Astrocyte (in vitro differentiated cells and primary cell): ENCODE data around the genes LTB4R2 and NYNRIN.

GRCh38 chr14:23663502-23663743, 27.3 kb downstream of the DHRS2 start:
- PRO-cap = no peak
- RRBS, 2 experiments = no CpG with 5 or more reads among the region's 1 CpG

- PRO-cap = no peak
- RRBS, 2 experiments = no CpG with 5 or more reads among the region's 8 CpGs
These were observed 391 bp downstream of the DHRS4L2 start for GRCh38 chr14:23989109-23989530.

- PRO-cap = no peak
- RRBS, 2 experiments = no CpG with 5 or more reads among the region's 7 CpGs
These were observed 9.7 kb downstream of the CARMIL3 start for GRCh38 chr14:24061395-24062059.

- PRO-cap = no peak
- RRBS, 2 experiments = no CpG with 5 or more reads among the region's 10 CpGs
These were observed 1.3 kb upstream of the DCAF11 start for GRCh38 chr14:24113297-24113641.

GRCh38 chr14:24122884-24123396, 7.5 kb upstream of the FITM1 start:
- PRO-cap = no peak
- RRBS, 2 experiments = no CpG with 5 or more reads among the region's 8 CpGs

GRCh38 chr14:24131740-24132160, 1.3 kb downstream of the FITM1 start:
- PRO-cap = no peak
- RRBS, 2 experiments = no CpG with 5 or more reads among the region's 8 CpGs

- PRO-cap = no peak
- RRBS, 2 experiments = no CpG with 5 or more reads among the region's 27 CpGs
These were observed 2.0 kb downstream of the FITM1 start for GRCh38 chr14:24132224-24133030.

DNA sequence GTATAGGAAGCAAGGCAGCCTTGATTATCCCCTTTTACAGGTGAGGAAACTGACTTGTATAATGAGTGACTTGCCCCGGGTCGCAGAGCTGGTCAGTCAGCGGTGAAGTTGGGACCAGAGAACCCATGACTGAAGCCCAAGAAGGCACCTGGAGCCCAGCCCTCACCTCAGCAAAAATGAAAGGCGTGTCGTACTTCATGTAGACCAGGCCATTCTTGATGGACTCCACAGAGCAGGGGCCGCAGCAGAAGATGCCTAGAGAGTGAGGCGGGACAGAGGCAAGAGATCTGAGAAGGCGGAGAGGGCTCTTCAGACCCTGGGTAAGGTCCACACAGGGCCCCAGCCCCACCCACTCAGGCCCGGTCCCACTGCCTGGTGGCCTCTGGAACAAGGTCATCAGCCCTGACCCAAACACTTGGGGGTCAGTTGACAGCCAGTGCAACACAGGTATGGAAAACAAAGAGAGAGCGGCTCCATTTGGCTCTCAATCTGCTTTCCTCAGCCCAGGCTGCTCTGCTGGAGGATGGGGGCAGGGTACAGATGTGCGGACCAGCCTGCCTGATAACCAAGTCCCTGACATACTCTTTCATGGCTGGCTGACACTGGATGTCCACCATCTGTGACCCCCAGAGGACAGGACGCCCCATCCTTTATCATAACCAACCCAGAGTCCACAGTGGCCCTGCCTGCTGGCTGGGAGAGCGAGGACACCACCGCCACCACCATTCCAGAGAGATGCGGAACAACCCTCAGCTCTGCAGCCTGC, 7.0 kb downstream of the TGM1 start:
- PRO-cap = no peak
- RRBS, 2 experiments = no CpG with 5 or more reads among the region's 15 CpGs

DNA sequence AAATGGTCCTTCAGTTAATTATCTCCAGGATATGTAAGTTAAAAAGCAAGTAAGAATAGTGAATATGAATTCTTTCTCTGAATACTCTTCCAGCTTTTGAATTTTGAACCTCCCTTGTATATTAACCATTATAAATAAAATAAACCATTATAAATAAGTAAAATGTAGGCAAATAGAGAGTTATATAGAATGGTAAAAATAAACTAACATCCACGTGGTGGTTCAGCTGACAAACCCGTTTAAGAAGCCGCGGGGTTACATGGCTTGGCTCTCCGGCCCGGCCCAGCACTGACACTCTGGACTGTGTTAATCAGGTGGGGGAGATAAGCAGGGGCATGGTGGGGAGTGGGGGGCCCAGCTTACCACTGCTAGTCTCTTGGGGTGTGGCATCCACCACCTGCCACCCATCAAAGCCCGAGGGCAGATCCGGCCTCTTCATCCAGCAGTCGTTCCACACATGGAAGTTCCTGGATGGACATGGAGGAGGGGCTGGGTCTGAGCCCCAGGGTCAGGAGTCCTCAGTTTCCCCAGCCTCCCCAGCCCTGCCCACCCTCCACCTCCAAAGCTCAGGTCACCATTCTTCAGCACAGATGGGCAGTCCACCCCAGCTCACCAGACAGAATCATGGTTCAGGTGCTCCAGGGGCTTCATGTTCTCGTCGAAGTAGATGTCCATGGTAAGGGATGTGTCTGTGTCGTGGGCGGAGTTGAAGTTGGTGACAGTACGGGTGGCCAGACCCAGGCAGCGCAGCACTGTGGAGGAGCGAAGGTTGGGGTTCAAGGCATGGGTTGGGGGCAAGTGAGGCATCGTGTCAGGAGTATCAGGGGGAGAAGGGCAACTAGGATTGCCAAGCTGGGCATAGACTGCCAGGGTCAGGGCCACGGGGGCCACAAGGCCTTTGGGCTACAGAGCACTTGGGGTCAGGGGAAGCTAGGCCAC, 4.8 kb downstream of the TGM1 start:
- PRO-cap = no peak
- RRBS, 2 experiments = no CpG with 5 or more reads among the region's 18 CpGs

- PRO-cap = no peak
- RRBS, 2 experiments = no CpG with 5 or more reads among the region's 5 CpGs
These were observed at the start of gene LTB4R2 for GRCh38 chr14:24309792-24310541. LTB4R2 (plus strand) TSS chr14:24310140.

- PRO-cap = no peak
- RRBS, 2 experiments = no CpG with 5 or more reads among the region's 16 CpGs
These were observed 5.0 kb downstream of the ADCY4 start for GRCh38 chr14:24329721-24330415.

DNA sequence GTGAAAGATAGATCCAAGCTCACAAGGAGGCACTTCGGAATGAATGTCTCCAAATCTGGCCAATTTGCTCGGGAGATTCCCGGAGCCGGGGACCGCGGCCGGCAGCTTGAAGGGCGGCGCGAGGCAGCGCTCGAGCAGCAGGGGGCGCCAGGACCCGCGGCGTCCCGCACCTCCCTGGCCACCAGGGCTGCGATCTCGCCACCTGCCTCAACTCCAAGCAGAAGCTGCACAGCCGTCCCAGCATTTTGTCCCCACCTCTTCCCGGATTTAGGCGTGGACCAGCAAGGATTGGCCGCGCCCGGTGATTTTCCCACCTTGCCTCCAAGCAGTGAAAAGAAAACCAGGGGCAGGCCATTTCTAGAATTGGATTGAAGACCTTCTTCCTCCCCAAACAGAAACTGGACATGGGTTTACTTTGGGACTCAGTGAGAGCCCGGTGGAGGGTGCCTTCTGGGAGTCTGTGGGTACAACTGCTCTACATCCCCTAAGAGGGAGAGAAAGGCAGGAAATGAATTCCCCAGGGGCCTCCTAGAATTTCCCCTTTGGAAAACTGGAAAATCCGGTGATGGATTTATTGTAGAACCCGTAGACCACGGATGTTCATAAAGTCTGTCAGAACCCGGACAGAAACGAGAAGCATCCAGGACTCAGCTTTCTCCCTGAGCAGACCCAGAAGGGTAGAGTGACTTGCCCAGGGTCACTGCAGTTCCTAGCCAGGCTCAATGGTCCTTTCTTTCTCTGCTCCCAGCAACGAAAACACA, 1.0 kb downstream of the ADCY4 start:
- PRO-cap = no peak
- RRBS, 2 experiments = 4% methylated on average over 3 of the region's 32 CpGs; no CpG with 5 or more reads in 1 of the 2 experiments

- PRO-cap = no peak
- RRBS, 2 experiments = no CpG with 5 or more reads among the region's 11 CpGs
These were observed 594 bp upstream of the NFATC4 start for GRCh38 chr14:24367425-24367754.

DNA sequence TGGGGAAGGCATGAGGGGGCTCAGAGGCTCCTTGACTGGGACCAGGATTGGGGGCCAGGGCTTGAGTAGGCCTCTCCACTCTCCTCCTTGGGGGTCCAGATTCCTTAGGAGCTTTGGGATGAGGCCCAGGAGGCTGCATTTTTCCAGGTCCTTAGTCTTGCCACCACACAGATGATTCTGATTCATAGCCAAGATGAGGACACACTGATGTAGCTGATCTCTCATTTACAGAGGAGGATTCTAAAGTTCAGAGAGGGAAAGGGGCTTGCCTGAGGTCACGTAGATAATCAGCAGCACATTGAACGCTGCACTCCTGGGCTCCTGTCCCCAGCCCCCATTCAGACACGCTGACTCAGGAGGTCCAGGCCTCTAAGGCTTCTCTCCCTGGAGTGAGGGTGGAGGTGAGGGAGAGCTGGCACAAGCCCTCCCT, 10.2 kb downstream of the NFATC4 start:
- PRO-cap = no peak
- RRBS, 2 experiments = no CpG with 5 or more reads among the region's 3 CpGs

DNA sequence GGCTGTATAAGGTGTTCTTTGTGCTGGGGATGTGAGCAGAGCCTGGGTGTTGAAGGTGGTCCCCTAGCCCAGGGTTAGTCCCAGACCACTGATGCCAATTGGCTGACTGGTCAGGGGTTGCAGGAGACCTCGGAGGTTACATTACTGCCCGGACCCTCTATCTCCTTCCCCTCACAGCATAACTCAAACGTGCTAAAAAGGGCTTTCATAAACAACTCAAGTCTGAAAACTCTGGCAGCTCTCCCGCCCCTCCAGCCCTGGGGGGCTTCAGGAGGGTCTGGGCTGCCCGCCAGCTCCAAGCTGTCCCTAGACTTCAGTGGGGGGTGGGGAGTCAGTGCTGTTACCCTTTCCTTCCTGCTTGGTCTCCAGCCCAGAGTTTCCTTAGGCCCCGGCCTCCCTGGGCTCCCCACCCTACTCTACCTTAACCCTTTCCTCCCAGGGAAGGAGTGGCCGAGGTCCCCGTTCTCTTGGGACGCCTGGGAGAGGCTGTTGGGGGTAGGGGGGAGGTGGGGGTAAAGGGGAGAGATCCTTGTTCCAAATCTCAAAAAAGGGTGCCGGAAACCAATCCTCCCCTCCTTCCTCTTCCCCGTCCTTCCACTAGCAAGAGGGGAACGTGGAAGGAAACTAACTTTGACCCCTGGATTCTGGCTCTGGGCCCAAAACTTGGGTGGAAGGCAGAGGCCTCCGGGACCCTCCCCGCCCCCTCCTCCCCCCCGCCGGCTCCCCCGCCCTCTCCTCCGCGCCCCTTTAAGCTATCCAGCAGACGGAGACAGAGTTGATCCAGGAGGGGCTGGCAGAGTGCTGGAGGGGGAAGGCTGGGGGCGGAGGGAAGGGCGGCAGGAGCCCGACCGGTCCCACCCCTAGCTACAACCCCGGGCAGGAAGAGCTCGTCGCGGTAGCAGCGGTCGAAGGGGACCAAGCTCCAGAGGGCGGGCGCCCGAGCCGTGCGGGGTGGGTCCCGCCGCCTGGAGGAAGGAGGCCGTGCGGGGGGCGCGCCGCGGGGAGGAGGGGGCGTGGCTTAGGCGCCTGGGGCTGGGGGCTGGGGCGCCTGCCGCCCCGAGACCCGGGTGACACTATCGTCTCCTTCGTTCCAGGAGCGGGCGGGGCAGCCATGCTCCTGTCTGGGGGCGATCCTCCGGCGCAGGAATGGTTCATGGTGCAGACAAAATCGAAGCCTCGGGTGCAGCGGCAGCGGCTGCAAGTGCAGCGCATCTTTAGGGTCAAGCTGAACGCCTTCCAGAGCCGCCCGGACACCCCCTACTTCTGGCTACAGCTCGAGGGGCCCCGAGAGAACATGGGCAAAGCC, at the start of gene NYNRIN:
NYNRIN (plus strand) TSS at position 868 of the 1,306 bp plus-strand sequence.
- PRO-cap = bidirectional peak, plus-strand start at position 925 of the sequence, minus-strand start at position 880 of the sequence
- RRBS, 2 experiments = 2 to 4% methylated on average over 6 to 12 of the region's 66 CpGs

GRCh38 chr14:24817712-24818763, 184.0 kb upstream of the GZMB start:
- PRO-cap = no peak
- RRBS, 2 experiments = no CpG with 5 or more reads among the region's 21 CpGs

GRCh38 chr14:25041318-25041843, 8.6 kb downstream of the STXBP6 start:
- PRO-cap = no peak
- RRBS, 2 experiments = no CpG with 5 or more reads among the region's 4 CpGs

DNA sequence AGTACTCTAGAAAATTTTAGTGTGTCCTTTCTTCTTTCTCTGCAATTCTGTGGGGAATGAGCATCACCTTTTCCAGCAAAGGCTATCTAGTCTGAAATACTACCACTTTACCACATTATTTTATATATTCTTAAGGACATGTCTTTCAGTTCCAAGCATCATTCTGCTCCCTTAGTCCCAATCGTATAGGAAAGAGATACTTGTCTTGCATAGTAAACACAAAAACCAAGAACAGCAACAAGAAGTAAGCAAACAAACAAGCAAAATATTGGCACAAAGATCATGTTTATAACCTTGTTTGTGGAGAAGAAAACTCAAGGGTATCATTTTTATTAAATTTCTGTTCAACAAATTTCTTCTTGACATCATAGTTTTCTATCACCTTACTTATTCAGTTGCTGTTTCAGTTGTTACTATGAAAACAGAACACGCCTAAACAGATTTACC, 260.5 kb downstream of the NOVA1 start:
- PRO-cap = no peak
- RRBS, 2 experiments = no CpG with 5 or more reads among the region's 2 CpGs

- PRO-cap = no peak
- RRBS, 2 experiments = no CpG with 5 or more reads among the region's 31 CpGs
These were observed 1075.3 kb upstream of the NOVA1 start for GRCh38 chr14:27672708-27673891.

DNA sequence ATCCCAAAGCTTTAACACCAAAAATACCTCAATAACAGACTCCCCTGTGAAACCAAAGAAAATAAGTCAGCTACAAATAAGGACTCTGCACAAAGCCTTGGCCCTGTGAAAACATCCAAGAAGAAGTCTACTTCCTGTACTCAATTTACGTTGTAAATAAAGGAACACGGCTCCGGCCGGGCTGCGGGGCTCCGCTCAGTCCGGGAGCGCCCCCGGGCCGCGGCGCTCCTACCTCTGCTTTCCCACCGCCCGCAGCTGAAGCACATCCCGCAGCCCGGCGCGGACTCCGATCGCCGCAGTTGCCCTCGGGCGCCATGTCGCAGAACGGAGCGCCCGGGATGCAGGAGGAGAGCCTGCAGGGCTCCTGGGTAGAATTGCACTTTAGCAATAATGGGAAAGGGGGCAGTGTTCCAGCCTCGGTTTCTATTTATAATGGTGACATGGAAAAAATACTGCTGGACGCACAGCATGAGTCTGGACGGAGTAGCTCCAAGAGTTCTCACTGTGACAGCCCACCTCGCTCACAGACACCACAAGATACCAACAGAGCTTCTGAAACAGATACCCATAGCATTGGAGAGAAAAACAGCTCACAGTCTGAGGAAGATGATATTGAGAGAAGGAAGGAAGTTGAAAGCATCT, 502.2 kb upstream of the FOXG1 start:
- PRO-cap = no peak
- RRBS, 2 experiments = 34 to 45% methylated on average over 5 of the region's 31 CpGs